Measurements from ENCODE around the gene HIKESHI.

DNA sequence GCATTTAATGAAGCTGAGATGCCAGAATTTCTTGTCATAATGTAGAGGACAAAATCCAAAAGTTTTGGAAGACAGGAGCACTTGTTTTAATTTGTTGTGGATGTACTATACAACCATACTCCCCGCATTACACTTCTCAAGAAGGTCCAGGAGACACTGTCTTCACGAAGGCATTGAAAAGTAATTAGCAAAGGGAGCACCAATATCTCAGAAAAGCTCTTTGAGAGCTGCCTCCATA, 1023.9 kb downstream of the FAM181B start:
- PRO-cap: no peak

GRCh38 chr11:82732223-82733021, 1.2 kb downstream of the FAM181B start:
- PRO-cap: no peak

GRCh38 chr11:83168072-83168686, 11.2 kb downstream of the PCF11 start:
- PRO-cap: no peak

GRCh38 chr11:83176831-83177417, 16.6 kb upstream of the ANKRD42 start:
- PRO-cap: no peak

DNA sequence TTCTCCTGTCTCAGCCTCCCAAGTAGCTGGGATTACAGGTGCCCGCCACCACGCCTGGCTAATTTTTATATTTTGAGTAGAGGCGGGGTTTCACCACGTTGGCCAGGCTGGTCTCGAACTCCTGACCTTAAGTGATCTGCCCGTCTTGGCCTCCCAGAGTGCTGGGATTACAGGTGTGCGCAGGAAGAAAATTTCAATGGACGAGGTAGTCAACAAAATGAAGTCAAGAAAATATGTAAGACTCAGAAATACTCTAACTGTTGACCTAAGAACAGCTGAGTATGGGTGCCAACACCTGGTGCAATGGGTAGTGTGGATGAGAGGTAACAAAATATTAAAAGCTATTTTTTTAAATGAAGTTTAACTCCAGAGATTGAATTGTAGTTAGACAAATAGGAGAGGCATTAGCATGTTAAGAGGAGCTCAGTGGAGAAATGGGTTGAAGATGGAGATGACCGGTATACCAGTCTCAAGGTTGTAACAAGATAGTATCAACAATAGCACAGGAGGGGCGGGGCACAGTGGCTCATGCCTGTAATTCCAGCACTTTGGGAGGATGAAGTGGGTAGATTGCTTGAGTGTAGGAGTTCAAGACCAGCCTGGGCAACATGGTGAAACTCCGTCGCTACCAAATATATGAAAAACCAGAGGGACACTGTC, 6.2 kb upstream of the ANKRD42 start:
- PRO-cap: no peak

- PRO-cap: no peak
Observed at GRCh38 chr11:83256351-83256879, 29.8 kb downstream of the CCDC90B start.

- PRO-cap: no peak
Observed at GRCh38 chr11:83284865-83285150, 1.4 kb downstream of the CCDC90B start.

DNA sequence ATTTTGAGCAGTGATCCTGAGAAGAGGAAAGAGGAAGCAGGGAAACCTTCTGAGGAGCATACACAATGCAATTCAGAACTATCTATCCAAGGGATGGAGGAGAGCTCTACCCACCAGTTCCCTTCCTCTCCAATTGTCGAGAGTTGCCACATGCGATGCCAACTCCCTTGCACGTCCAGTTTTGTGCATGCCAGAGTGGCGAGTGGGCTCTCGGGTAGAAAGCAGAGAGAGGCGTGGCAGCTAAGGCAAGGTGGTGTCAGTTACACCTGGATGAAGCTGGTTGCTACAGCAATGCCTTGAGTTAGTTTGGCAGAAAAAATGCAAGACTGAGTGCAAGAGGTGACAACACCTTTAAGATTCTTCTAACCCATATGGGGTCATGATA, 420.4 kb upstream of the CCDC90B start:
- PRO-cap: no peak

DNA sequence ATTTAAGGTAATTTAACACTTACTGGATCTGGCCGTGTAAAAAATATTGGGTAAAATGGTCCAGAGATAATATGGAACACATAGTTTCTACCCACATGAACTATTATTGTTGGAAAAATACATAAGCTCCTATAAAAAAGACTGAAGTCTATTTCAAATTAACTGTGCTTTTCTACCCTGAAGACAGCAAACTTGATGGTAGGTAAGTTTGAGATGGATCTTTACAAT, 729.4 kb downstream of the DLG2 start:
- PRO-cap: no peak

DNA sequence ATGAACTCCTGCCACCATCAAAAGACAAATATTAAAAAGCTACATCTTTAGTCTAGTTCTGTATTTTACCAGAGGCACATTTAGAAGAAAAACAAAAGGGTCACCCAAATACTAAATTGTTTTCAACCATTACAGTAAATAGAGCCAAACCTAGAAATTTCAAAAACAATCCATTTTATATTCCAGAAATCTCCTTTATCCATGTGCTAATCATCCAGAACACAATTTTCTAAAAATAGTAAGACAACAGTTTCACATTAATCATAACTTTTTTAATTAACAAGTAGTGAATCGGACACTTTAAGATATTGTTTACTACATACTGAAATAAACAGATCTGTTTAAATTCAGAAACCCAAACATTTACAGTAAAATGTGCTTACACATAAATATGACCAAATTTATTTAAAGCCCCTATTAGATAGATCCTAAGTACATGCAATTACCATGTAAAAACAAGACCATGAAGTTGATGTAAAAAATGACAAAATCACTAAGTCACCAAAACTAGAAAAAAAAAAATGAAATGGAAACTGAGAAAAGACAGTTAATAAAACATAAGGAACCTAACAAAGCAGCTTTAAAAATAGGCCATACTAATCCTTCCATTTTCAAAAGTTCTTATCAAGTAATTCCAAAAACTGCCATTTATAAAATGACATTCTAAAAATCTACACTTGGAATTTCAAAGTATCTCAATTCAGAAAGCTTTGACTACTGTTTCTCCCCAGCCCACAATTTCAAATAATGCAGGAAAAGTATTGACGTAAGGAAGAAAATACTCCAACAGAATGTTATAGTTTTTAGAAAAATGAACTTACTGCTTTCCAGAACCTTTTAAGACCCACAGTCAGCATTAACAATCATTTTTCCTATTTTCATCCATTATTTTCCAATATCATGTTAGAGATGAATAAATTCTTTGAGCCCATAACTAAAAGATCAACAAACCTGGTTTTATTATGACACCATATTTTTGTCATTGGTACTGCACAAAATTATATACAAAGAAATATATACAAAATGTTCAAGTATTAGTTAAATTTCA, 3.8 kb downstream of the CREBZF start:
- PRO-cap: no peak

- PRO-cap: no peak
Observed at GRCh38 chr11:85752749-85753812, 57.9 kb downstream of the SYTL2 start.

DNA sequence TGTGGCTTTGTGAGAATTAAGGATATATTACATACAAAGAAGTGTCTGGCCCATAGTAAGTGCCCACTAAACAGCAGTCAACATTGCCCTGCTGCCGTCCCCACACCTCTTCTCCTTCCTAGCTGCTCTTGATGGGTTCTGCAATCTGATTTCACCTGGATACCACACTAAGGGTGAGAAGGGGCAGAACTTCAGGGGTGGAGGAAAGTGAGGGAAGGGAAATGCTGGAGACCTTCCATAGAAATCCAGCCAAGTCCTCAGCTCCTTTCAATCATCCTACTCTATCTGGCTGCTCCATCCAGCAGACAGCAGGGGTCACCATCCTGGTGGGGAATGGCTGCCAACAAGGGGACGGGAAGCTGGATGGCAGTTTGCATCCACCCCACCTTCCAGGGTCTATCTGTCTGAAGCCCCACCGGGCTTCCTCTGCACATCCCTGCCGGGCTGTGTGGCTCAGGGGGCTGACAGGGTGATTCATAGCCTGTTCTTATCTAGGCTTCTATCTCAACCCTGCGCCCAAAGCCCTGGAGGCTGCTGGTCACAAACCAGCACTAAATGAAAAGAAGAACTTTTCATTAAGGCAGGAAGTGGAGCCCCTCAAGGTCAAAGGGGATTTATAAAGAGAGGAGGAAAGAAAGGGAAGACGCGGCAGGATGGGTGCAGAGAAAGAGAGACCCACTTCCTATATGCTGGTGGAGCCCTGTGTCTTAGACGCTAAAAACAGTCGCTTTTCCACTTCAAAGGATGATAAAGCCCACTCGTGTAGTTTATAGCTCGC, 1.1 kb downstream of the SYTL2 start:
- PRO-cap: no peak

- PRO-cap: no peak
Observed at GRCh38 chr11:85953610-85954895, 98.9 kb downstream of the CCDC83 start.

- PRO-cap: no peak
Observed at GRCh38 chr11:85955573-85956300, 100.6 kb downstream of the CCDC83 start.

GRCh38 chr11:86015846-86017070, 52.6 kb downstream of the PICALM start:
- PRO-cap: no peak

- PRO-cap: no peak
Observed at GRCh38 chr11:86151844-86152078, 82.9 kb upstream of the PICALM start.

DNA sequence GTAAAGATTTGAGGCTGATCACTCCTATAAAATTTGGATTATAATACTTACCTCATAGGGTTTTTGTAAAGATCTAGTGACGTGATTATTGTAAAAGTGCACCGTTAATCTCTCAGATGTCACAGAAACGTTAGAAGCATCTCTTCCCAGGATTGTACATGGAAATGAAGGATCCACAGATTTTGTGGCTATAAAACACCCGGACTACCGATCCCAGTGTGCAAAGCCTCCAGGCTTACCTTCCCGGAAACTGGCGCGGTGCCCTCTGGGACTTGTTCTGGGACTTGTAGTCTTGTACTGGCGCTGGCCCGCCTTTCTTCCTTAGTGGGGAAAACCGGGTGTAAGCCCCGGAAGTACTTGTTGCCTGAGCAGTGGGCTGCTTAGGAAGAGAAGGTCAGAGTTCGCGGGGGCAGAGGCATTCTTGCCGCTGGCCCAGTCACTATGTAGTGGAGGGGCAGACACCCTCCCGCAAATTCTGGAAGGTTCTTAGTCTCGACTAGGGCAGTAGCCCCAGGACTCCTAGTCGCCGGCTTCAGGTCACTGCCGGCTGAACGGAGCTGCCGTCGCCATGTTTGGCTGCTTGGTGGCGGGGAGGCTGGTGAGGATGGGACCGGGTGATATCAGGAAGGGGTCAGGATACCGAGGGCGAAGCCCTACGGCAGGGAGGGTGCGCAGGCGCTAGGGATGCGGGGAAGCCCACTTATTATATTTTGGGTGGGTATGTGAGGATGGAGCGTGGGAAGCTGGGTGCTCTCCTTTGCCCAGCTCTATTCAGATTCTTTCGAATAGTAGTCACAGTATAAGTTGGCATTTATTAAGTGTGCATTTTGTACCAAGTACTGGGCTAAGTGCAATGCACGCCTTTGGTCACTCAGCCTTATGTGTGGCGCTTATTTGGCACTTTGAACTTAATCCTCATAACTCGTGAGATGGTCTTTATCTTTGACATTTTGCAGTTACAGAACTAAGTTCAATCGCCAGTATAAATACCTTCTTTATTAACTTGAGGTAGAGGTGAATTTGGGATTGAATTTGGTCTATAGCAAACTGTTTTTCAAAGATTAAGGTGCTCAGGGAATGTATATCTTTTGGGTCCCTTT, at the start of gene HIKESHI:
TSS of gene HIKESHI (plus strand) at position 360 of the 1,100 bp plus-strand sequence.
- PRO-cap: bidirectional peak, plus-strand start at position 360 of the sequence, minus-strand start at position 206 of the sequence

DNA sequence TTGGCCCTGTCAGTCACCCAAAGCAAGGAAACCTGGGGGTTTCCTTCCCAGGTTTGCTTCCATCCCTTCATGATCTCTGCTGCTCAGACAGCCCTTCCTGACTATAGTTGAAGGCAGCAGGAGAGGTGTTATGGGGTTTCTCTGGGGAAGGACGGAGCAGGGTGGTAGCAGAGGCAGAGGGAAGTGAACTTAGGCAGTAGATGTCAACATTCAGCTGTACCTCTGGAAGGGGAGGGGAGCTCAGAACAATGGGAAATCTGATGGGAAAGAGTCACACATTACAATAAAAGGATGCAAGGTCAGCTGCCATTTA, 81.8 kb downstream of the CCDC81 start:
- PRO-cap: no peak

- PRO-cap: no peak
Observed at GRCh38 chr11:86477473-86477921, 102.8 kb downstream of the CCDC81 start.

- PRO-cap: no peak
Observed at GRCh38 chr11:86486578-86486931, 111.9 kb downstream of the CCDC81 start.

Measured in Metastatic Lung Carcinoma in the Adrenal Gland (tissue), 1 donor.